ENCODE measurements around the genes MIOS and ICA1.

- RAMPAGE, long total RNA = no peak
- RRBS = no CpG with 5 or more reads among the region's 15 CpGs
These were observed 1.2 kb upstream of the FSCN1 start for GRCh38 chr7:5591366-5591960.

DNA sequence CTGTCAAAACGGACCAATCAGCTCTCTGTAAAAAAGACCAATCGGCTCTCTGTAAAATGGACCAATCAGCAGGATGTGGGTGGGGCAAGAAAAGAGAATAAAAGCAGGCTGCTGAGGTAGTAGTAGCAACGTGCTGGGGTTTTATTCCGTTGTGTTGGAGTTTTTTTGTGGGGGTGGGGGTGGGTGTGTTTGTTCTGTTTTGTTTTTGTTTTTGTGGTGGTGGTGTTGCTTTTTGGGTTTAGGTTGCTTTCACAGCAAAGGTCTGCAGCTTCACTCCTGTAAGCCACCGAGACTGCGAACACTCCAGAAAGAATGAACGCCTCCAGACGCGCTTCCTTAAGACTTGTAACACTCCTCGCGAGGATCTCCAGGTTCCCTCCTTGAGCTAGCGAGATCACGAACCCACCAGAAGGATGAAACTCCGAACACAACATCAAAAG, 12.9 kb upstream of the RNF216 start:
- RAMPAGE, long total RNA = no peak
- RRBS = no CpG with 5 or more reads among the region's 14 CpGs

- RAMPAGE, long total RNA = no peak
- RRBS = no CpG with 5 or more reads among the region's 28 CpGs
These were observed 7.5 kb upstream of the ANKRD61 start for GRCh38 chr7:6023278-6024548.

GRCh38 chr7:6139369-6140435, 35.0 kb downstream of the USP42 start:
- RAMPAGE, long total RNA = no peak
- RRBS = 87% methylated on average over 5 of the region's 19 CpGs

GRCh38 chr7:6260455-6261226, 11.8 kb downstream of the CYTH3 start:
- RAMPAGE, long total RNA = no peak
- RRBS = no CpG with 5 or more reads among the region's 6 CpGs

DNA sequence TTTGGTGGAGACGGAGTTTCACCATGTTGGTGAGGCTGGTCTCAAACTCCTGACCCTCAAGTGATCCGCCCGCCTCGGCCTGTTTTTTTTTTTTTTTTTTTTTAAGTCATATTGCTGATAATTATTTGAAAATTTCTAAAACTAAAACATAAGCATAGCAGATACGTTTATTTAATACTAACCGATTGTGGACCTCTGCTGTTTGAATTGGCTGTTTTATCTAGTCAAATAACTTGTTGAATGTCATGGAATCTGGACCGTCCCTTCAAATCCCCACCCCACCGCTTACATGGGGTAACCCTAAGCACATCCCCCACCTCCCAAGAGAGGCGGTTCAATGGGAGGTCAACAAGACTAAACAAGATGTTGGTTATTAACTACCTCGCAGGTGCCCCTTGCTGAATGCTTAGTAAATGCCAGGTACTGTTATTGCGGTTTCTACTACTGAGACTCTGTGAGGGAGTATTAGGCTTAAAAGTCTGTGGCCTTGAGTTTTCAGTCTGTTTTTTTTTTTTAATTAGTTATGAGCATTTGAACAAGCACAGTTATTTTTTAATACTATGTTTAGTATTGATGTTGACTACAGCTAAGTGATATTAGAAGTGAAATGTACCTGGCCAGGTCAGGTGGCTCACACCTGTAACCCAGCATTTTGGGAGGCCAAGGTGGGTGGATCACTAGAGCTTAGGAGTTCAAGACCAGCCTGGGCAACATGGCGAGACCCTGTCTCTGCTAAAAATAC, 2.5 kb downstream of the RAC1 start:
- RAMPAGE, long total RNA = no peak
- RRBS = no CpG with 5 or more reads among the region's 12 CpGs

GRCh38 chr7:6409062-6410217, 35.1 kb downstream of the RAC1 start:
- RAMPAGE, long total RNA = no peak
- RRBS = 59% methylated on average over 1 of the region's 50 CpGs

- RAMPAGE, long total RNA = no peak
- RRBS = no CpG with 5 or more reads among the region's 17 CpGs
These were observed 24.5 kb downstream of the DAGLB start for GRCh38 chr7:6423111-6423719.

- RAMPAGE, long total RNA = no peak
- RRBS = no CpG with 5 or more reads among the region's 6 CpGs
These were observed 4.6 kb downstream of the ZNF316 start for GRCh38 chr7:6641813-6642121.

DNA sequence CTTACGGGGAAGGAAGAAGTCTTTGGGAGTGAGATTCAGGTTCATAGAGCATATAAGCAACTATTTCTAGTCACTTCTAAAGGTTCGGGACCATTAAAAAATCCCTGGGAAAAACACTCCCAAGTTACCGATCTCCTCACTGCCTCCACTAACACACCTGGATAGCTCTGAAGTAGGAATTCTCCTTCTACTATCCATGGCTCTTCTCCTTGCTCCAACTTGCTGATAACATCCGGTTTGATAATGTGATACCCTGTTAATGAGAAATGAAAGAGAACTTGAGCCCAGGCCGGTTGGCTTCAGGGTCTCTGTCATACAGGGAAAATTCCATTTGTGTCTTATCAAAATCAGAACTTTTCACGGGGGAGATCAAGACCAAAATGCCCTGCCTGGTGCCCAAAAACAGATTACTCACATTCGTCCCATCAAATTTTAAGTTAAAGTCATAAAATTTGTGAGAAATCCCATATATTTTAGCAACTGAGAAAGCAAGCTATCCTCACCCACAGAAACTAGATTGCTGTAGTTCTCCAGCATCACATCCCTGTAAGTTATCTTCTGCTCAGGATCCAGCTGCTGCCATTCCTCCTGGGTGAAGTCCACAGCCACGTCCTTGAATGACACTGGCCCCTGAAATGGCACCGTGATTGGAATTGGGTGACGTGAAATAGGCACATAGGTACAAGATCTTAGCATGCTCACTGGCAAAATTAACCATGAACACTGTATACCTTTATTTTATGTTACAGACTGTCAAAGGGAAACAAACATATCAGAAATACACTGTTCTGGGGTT, 9.4 kb downstream of the ZNF12 start:
- RAMPAGE, long total RNA = no peak
- RRBS = no CpG with 5 or more reads among the region's 10 CpGs

DNA sequence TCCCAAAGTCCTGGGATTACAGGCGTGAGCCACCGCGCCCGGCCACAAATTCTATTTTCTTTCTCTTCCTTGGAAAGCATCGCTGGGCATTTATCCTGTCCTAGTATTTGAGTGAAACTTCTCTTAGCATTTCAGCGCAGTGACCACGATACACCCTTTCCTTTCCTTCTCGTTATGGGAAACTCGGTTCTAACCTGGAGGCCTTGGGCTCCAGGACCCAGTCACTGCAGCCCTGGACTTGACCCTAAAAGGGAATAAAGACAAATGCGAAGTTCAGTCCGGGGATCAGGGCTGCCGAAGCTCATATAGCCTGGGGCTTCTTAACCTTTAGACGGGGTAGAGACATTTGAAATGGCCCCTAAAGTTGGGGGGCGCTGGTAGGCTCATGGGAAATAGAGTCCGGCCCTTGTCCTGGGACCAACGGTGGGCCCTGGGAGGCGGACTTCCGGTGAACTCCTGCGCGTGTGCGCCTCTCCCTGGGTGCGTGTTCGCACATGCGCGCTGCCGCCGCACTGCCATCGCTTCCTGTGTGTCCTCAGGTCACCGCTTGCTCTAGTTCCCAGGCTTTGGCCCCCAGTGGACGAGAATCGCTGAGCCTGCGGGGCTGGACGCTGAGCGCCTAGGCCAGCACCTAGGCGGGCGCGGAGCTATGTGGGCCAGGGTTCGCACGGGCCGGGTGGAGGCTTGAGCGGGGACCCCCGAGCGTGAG, 22.7 kb upstream of the ZNF12 start:
- RAMPAGE, long total RNA = no peak
- RRBS = under 1% methylated on average over 5 of the region's 43 CpGs

DNA sequence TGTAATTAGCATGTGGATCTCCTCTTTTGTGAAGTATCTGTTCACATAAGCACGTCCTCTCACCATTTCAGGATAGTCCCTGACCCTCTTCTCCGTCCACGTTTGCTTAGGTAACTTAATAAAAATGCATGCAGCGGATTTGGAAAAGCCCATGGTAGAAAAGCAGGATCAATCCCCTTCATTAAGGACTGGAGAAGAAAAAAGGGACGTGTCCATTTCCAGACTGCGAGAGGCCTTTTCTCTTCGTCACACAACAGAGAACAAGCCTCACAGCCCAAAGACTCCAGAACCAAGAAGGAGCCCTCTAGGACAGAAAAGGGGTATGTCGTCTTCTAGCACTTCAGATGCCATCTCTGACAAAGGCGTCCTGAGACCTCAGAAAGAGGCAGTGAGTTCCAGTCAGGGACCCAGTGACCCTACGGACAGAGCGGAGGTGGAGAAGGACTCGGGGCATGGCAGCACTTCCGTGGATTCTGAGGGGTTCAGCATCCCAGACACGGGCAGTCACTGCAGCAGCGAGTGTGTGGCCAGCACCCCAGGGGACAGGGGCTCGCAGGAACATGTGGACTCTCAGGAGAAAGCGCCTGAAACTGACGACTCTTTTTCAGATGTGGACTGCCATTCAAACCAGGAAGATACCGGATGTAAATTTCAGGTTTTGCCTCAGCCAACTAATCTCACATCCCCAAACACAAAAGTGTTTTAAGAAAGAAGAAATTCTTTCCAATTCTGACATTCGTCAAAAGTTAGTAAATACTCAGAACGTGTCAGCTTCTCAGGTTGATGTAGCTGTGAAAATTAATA, 16.7 kb upstream of the RSPH10B2 start:
- RAMPAGE, long total RNA = no peak
- RRBS = no CpG with 5 or more reads among the region's 21 CpGs

GRCh38 chr7:6945940-6946453, 119.9 kb upstream of the CCZ1B start:
- RAMPAGE, long total RNA = no peak
- RRBS = no CpG with 5 or more reads among the region's 10 CpGs

- RAMPAGE, long total RNA = no peak
- RRBS = no CpG with 5 or more reads among the region's 14 CpGs
These were observed 124.1 kb upstream of the CCZ1B start for GRCh38 chr7:6950246-6950593.

DNA sequence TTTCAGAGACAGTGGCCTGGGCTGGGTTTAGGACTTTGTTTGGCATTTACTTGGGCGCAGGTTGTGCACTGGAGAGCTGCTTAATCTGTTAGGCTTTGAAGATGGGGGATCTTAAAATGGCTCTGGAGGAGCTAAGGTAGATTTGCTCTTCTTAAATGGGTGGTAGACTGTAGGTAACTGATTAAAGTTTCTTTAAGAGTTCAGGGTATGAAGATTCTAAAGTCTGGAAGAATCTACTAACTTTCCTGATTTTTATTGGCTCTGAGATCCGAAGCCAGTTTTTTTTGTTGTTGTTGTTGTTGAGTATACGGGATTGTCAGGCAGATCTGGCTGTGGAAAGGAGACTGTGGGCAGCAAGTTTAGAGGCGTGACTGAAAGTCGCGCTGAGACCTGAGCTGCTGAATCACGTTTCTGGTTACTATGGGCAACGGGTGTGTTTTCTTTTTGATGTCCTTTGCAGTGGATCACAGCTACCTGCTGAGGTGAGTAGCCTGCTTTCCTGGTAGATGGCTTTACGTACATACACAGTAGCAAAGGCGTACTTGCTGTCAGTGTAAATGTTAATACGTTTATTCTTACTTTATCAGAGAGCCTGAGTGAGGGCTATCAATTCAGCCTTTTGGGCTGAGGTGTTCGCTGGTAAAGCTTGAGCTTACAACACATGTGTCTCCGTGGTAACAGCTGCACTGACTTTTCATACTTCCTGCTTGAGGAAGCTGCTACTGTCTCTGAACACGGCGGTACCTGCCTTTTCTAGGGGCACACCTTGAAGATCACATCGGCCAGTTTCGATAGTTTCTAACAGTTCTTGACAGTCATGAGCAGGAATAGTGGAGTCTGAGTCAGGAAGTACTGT, 165.0 kb upstream of the CCZ1B start:
- RAMPAGE, long total RNA = no peak
- RRBS = no CpG with 5 or more reads among the region's 17 CpGs

GRCh38 chr7:7158723-7159099, 23.6 kb upstream of the C1GALT1 start:
- RAMPAGE, long total RNA = no peak
- RRBS = no CpG with 5 or more reads among the region's 4 CpGs

DNA sequence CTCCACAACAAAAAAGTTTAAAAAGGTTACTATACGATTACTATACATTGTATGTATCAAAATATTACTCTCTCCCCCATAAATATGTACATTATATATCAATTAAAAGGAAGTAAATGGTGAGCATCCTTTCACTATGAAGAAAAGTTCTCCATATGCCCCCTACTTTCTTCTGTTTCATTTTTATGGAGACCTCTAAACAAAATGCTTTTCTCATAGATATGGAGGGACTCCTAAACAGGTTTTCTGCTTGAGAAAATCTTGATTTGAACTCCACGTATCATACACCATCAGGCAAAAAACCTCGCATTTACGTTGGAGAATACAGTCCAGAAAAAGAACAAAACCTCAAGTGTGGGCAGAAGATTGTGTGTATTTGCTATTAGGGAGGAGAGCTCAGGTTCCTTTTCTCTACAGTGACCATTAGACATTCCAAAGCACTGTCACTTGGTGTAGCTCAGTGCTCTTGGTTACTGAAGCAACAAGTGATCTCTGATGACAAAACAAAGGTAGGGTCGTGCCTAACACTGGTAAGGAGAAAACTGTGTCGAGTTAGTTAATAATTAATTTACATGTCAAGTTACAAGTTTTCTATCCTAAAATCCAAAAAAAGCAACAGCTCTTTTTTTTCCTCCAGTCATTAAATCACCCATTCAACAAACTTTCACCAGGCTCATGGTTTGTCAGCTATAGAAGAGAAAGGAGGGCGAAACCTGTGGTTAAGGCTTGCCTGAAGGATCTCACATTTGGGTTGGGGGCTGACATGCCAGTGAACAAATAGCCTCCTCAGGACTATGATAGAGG, 72.5 kb downstream of the C1GALT1 start:
- RAMPAGE, long total RNA = no peak
- RRBS = no CpG with 5 or more reads among the region's 7 CpGs

- RAMPAGE, long total RNA = no peak
- RRBS = 2% methylated on average over 26 of the region's 67 CpGs
These were observed at the start of gene MIOS for GRCh38 chr7:7566306-7567170. Gene MIOS (plus strand): TSS chr7:7566884.

DNA sequence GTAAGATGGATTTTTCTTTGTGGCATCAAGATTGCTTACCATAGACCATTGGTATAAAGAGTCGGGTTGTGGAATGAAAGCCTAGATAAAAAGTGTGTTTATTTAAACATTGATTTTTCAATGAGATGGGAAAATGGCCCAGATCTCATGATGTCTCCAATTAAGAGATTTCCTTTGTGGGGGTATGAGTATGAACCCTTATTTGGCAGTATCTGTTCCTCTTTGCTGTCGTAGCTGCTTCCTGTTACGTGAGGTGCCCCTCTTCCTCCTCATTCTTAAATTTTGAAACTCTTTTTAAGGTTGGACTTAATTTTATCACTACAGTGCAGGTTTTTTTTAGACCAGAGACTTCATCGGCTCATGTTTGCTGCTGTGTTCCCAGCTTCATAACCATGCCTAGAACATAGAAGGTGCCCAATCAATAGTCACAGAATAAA, 2.3 kb downstream of the MIOS start:
- RAMPAGE, long total RNA = no peak
- RRBS = no CpG with 5 or more reads among the region's 4 CpGs

GRCh38 chr7:8261734-8262437, at the start of gene ICA1:
Gene ICA1 (minus strand): TSS chr7:8262167.
- RAMPAGE, long total RNA = start-site peak on the minus strand at chr7:8262150-8262186, 7 and 58 reads in 2 replicates
- RRBS = 2% methylated on average over 51 of the region's 90 CpGs